Left lung (tissue), 1 donor: ENCODE data around the gene SETMAR.

- PRO-cap: no peak
Measured at GRCh38 chr3:232771-233311, 36.3 kb downstream of the CHL1 start.

GRCh38 chr3:856094-856699 lies 236.6 kb upstream of the CNTN6 start:
- PRO-cap: no peak

- PRO-cap: no peak
Measured at GRCh38 chr3:3110864-3111394, 755 bp upstream of the IL5RA start.

GRCh38 chr3:3147152-3147747 lies 20.5 kb downstream of the TRNT1 start:
- PRO-cap: no peak

DNA sequence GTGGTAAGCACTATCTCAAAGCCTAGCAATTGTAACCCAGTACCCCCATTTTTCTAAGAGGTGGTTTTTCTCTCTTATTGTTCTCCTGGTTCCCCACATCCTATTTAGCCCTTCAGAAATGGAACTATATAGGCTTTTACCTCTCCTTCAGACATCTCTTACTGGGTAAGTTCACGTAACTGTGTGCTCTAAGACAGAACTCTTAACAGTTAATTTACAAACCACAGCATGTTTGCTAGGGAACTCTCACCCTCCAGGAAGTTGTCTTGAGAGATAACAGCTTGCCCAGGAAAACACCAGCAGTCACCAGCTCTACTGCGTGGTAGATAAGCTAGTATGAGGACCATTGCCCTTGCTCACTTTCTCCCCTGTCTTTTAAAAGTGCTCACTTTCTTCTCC lies 12.4 kb upstream of the CRBN start:
- PRO-cap: no peak

- PRO-cap: no peak
Measured at GRCh38 chr3:3801011-3801886, 2.0 kb downstream of the LRRN1 start.

DNA sequence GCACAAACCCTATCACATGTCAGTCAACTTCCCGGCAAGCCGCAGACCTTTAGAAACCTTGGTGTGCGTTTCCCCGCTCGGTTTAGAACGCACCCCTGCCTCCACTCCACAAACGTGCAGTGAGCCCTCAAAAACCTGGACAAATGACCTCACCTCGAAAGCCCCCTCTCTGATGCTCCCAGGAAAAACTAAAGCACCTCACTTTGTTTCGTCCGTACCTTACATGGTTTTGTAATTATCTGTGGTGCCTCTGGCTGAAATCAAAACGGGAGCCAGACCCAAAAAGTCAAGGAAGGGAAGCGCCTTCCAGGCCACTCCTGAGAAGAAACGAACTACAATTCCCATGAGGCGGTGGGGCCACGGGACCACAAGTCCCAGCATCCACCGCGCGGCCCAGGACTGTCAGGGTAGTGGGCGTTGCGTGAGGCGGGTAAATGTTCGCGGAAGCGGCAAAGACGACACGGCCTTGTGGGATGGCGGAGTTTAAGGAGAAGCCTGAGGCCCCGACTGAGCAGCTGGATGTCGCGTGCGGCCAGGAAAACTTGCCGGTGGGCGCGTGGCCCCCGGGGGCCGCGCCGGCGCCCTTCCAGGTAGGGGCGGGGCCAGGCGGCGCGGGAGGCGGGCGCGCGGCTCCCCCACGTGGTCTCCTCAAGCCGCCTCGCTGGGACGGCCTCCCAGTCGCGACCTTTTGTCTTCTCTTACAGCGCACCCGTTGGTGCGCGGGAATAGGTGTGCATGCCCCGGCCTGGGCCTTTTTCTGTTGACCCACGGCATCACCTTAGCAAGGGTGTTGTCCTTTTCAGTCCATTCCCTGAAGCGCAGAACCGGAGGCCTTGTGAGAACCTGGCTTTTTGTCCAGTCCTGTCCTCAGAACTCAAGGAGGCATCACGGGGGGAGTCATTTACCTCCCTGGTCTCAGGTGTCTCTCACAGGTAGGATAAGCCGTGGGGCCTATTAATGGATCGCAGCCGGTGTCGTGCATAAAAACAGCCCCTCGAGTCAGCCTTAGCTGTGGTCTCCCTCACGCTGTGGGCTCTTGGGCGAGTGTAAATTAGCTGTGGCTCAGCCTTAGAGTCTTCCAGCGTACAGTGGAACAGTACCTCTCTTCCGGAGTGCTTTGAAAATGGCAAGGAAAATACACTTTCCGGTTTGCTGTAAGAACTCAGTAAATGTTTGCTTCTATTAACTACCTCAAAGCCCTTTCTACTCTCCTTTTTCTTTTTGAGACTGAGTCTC lies at the start of gene SETMAR:
TSS of gene SETMAR (plus strand) at position 433 of the 1,236 bp plus-strand sequence.
- PRO-cap: bidirectional peak, plus-strand start at position 433 of the sequence, minus-strand start at position 315 of the sequence; bidirectional peak, plus-strand start at position 701 of the sequence, minus-strand start at position 592 of the sequence

DNA sequence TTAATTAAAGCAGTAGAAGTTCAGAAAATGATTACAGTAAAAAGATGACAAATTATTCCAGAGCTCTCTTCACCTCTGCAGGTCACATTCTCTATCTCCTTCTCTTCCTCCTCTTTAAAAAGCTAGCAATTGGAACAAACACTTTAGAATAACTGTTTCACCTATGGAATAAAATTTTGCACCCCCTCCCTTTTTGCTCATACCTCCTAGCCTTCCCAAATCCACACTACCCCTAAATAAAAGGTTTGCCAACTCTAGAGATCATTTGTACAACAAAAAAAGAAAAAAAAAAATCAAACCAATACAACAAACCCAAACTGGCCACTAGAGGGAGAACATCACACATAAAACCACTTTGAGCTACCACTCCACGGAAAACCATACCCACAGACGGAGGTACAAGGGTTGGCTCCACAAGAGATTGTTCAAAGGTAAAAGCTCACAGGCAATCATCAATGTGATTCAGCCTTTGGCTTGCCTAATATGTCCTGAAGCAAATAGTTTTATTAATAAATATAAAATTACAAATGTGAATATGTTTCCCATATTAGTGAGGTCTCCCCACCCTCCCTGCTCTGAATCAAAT lies 47.6 kb downstream of the SETMAR start:
- PRO-cap: unidirectional peak, plus-strand start at position 366 of the sequence

- PRO-cap: no peak
Measured at GRCh38 chr3:4426579-4427430, 40.3 kb downstream of the SUMF1 start.

- PRO-cap: no peak
Measured at GRCh38 chr3:4548641-4549327, 55.6 kb downstream of the ITPR1 start.

DNA sequence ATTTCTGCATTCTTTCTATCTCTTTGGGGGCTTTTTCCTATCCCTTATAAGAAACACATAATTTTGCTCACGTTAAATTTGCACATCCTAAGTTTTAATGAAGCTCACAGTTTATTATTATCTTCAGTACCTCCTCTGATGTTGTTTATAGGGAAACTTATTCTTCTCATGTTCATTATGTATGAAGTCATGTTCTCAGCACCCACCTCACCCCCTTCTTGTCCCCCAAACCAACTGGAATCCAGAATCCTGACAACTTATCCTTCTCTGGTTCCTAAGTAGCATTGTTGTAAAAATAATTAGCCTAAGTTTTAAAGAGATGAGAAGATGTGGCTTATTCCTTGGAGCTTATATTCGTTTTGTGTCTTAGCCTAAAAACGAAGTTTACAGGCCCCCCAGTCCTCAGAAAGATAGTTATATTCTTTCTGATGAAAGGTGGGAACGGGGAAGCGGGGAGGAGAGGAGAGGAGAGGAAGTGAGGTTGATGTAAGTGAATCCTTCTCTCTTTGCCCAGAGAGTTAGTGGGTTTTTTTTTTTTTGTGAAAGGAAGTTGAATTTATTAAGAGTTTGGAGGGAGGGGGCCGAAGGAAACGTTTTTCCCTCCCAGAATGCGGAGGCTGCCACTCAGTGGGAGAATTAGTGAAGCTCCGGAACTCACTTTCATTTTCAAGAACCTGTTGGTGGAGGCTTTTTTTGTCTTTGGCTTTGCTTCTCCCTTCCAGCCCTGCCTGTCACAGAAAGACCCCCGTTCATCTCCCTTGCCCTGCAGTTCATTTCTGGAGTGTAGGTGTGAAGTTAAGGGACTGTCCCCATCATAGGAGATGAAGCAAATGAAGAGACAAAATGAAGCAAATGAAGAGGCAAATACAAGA lies 91.1 kb downstream of the ITPR1 start:
- PRO-cap: no peak

GRCh38 chr3:4740062-4740746 lies 239.0 kb upstream of the BHLHE40 start:
- PRO-cap: no peak

DNA sequence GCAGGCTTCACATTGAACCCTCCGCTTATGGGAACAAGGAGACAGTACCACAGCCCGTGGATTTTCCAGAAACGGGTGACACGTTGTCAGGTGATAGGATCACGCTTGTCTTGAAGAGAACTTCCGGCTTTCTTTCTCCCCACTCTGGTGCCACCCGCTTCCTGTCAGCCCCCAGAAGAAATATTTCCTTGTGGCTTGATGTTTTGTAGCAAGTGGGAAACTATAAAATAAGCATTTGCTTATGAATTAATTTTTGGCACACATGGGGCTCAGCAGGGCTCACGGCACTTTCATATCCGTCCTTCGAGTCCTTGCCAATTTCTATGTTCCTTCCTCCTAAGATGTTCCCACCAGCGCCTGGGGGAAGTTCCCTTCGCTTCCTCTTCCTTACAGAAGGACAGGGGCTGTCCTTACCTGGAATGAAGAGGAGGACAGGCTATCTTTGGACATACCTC lies 238.5 kb upstream of the BHLHE40 start:
- PRO-cap: no peak

GRCh38 chr3:4752182-4753057 lies 226.8 kb upstream of the BHLHE40 start:
- PRO-cap: no peak

GRCh38 chr3:4755648-4756149 lies 223.5 kb upstream of the BHLHE40 start:
- PRO-cap: no peak

DNA sequence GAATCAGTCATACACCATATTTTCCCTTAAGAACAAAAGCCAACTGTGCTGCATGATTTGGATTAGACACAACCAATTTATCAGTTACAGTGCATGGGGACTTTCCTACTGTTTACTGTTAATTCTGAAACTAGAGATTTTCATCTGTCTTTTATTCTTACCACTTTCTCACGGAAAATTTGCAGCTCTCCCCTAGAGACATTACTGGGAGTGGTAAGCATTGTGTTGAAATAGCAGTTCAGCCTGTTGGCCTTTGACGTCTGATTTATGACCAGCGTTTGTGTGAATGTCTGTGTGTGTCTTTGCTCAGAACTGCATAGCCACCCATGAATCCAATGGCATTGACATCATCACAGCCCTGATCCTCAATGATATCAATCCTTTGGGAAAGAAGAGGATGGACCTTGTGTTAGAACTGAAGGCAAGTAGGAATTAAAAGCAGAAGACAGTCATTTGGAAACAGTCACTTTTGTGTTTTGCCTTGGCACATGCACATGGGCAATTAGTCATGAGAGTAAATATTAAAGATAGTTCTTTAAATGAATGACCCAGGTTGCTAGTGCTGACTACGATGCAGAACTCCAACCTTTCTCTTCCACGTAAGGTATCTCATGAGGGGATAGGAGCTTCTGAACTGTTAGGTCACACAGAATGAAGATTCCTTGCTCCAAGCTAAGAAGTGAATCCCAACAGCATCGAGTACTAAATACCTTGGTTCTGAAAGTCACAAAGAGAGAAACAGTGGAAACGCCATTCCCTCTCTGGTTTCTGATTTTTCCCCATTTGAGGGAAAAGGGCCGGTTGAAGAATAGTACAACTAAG lies 202.1 kb upstream of the BHLHE40 start:
- PRO-cap: no peak

DNA sequence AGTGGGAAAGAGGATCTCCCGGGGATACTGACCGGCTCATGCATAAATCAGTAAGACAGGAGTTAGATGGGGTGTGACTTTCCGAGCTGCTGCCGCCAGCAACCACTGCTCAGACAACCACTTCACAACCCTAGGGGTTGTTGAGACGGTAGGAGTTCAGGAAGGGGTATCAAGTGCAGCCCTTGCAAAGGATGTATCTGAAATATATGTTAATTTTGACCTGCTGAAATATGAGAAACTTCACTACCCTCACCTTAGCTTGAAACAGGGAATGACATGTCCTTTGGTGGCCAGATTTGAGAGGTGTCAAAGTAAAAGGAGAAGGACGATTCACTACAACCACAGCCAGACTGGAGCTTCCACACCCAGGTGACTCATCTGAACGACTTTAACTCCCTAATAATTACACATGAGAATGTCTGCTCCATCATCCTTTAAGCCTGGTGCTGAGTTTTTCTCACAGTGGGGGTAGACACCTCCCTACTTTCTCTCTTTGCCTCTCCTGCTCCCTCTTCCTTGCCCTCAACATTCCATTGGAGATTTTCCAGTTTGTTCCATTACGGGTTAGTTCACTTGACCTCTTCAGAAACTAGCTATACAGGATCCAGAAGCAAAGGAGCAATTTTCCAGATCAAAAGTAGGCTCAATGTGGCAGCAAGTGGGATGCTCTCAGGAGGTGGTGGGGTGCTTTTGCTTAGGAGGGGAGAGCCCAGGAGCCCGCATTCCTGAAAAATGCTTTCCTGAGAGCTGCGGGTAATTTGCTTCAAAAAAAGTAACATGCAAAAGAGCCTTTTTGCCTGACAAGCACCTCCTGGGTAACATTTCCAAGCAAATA lies 154.3 kb upstream of the BHLHE40 start:
- PRO-cap: no peak

- PRO-cap: no peak
Measured at GRCh38 chr3:4828588-4829398, 150.4 kb upstream of the BHLHE40 start.

DNA sequence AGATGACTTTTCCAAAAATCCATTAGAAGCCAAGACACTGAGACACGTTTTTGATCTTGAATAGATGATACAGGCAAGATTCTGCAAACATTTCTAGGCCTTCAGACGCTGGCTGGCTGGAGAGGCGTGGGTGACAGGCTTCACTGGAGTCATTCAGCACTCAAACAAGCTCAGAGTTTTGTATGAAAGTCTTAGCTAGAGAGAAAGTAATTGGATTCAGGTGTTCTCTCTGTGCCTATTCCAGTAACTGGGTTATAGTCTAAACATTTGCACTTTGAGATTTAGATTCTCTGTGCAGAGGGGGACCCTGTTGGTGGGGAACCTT lies 147.7 kb upstream of the BHLHE40 start:
- PRO-cap: no peak

- PRO-cap: no peak
Measured at GRCh38 chr3:4995354-4996019, 16.2 kb downstream of the BHLHE40 start.